Osteoblast (primary cell): ENCODE data around the genes ZCCHC14 and KLHDC4.

DNA sequence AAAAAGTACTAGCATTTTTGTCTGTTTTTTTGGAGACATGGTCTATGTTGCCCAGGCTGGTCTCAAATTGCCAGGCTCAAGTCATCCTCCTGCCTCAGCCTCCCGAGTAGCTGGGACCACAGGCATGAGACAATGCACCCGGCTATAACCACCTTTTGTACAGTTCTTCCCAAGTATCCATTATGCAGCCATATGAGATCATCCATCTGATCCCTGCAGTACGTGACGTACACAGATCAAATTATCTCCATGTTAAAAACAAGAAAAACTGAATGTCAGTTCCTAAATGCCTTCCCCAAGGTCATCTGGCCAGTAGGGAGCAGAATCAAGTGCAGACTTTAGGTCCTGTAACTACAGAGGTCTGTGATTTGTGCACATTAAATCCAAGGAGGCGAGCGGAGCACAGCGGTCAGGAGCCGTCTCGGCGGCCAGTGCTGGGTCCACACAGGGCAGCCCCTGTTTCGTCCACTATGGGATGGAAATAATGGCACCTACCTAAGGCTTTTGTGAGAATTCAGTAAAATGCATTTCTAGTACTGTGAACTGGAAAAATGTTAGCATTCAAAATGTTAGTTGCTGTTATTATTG, 23.7 kb downstream of the ZCCHC14 start:
- CAGE, long polyA plus RNA = no peak
- RRBS = no CpG with 5 or more reads among the region's 11 CpGs

GRCh38 chr16:87492518-87493465, at the start of gene ZCCHC14:
ZCCHC14 (minus strand) TSS chr16:87493024.
- CAGE, long polyA plus RNA = no peak
- RRBS = 2% methylated on average over 51 of the region's 150 CpGs

DNA sequence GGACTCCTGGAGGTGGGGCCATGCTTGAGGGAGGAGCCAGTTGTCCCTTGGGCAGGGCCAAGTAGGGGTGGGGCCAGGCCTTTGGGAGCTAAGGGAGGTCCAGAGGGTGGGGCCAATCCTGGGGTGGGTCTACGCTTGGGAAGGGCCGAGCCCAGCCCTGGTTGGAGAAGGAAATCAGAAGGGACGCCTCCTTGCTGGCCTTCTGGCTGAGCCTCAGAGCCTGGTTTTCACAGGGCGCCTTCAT, 41.3 kb upstream of the JPH3 start:
- CAGE, long polyA plus RNA = no peak
- RRBS = no CpG with 5 or more reads among the region's 4 CpGs

GRCh38 chr16:87635577-87636111, 33.3 kb downstream of the JPH3 start:
- CAGE, long polyA plus RNA = no peak
- RRBS = 17% methylated on average over 5 of the region's 23 CpGs

GRCh38 chr16:87765838-87766181, at the start of gene KLHDC4:
KLHDC4 (minus strand) TSS chr16:87765986.
- CAGE, long polyA plus RNA = no peak
- RRBS = under 1% methylated on average over 16 of the region's 36 CpGs

- CAGE, long polyA plus RNA = no peak
- RRBS = no CpG with 5 or more reads among the region's 17 CpGs
Measured at GRCh38 chr16:87844394-87844772, 24.9 kb downstream of the SLC7A5 start.

DNA sequence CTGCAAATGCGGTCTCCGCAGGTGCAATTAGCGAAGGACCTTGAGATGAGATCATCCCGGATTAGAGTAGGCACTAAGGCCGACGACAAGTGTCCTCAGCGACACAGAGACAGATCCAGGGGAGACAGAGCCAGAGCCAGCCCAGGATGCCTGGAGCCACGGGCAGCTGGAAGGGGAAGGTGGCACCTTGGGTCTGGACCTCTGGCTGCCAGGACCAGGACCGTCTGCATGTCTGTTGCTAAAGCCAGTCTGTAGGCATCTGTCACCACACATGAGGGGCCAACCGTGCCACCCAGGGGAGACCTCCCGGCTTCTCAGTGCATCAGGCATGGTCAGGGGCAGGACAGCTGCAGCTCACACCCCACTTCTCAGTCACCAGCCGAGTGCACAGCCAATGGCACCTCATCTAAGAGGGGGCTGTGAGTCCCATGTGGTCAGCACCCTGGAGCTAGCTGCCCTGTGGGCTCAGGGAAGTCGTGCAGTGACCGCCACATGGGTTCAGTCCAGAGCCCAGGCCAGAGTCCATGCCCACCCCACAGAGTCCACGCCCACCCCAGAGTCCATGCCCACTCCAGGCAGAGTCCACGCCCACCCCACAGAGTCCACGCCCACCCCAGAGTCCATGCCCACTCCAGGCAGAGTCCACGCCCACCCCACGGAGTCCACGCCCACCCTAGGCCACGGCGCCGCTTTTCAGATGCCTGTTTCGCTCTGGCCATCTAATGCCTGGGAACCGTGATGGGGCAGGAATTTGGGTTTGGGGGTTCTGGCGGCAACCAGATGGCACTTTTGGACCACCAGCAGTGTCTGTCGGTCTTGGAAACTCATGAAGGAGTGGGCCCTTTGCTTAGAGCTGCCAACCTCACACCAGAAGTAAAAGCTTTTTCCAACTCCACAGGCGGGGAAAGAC, 24.2 kb downstream of the SLC7A5 start:
- CAGE, long polyA plus RNA = no peak
- RRBS = no CpG with 5 or more reads among the region's 28 CpGs

DNA sequence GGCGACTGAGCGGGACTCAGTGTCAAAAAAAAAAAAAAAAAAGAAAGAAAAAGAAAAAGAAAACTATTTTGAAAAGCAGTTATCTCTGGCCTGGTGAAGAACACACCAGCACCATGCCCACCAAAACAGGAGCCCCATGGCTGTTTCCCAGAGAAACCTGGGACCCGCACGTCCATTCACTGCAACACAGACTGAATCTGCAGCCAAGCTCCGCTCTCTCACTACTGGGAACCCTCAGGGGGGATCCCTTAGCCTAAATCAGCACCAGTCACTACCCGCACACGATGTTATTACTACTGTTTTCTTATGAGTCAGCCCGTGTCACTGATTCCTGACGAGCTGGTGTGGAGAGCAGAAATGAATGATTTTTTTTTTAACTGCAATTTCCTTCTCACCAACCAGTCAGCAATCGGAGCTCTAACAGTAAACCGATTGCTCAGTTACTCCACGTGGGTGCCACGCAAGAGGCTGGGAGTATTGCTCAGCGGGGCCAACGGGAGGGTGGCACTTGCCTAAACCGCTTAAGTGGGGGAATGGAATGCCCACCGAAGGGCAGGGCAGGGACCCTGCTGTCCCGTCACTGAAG, 1.1 kb downstream of the SLC7A5 start:
- CAGE, long polyA plus RNA = no peak
- RRBS = no CpG with 5 or more reads among the region's 18 CpGs

DNA sequence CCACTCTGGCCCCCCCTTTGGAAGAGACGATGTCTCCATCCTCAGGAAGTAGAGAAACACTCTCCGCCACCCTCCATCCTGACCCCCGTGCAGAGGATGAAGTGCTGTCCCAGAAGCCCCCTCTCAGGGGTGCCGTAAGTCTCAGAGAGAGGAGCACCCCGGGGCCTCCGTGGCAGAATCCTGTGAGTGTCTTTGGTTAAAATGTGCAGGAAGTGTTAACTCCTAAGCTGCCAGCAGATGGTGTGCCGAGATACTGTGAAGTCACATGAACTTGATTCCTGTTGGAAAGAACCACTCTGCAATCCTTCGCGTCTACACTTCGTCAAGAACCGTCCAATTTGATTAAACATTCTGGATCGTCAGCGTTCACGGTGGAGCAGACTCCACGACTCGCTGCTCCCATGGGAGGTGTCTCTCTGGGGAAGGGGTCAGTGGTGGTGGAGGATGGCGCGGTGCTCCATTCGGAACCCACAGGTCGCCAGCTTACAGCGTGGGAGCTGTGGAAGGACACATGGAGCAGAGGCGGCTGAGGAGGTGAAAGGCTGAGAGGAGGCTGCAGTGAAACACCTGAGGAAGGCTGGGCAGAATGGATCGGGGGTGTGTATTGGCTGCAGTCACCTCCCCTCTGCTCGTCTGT, 5.7 kb downstream of the BANP start:
- CAGE, long polyA plus RNA = no peak
- RRBS = no CpG with 5 or more reads among the region's 24 CpGs

GRCh38 chr16:87966176-87966452, 14.9 kb downstream of the BANP start:
- CAGE, long polyA plus RNA = no peak
- RRBS = no CpG with 5 or more reads among the region's 3 CpGs

- CAGE, long polyA plus RNA = no peak
- RRBS = 36% methylated on average over 16 of the region's 65 CpGs
Measured at GRCh38 chr16:88019064-88020041, 68.1 kb downstream of the BANP start.

GRCh38 chr16:88184525-88185091, 198.2 kb upstream of the ZNF469 start:
- CAGE, long polyA plus RNA = no peak
- RRBS = no CpG with 5 or more reads among the region's 35 CpGs

DNA sequence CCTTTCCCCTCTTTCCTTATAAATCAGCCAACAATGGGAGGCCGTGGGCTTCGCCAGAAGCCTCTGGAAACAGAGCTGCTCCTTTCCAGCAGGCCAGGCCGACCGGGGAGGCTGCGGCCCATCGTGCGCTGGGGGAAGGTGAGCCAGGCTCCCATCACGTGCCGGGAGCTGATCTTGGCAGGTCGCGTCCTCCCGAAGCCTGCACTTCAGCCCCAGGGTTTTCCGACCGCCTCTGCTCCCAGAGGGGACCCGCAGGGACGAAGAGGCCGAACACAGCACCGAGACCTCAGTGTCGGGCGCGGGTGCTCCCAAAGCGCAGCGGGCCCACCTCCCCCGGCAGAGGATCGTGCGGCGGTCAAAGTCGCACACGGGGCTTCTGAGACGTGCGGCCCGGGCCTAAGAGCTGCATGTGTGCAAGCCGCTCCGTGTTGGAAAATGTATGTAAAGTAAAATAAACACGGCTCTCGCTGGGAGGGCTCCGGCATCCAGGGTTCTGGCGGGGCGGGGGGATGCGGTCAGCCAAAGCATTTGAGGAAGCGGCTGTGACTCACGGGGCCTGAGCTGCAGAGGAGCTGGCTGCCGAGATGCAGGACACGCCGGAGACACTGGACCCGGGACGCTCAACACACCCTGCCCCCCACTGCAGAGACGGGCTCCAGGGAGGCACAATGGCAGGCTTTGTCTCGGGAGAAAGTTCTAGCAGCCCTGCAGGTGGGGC, 196.3 kb upstream of the ZNF469 start:
- CAGE, long polyA plus RNA = no peak
- RRBS = 23% methylated on average over 7 of the region's 49 CpGs

- CAGE, long polyA plus RNA = no peak
- RRBS = no CpG with 5 or more reads among the region's 16 CpGs
Measured at GRCh38 chr16:88428241-88428627, 24.8 kb upstream of the ZFPM1 start.

DNA sequence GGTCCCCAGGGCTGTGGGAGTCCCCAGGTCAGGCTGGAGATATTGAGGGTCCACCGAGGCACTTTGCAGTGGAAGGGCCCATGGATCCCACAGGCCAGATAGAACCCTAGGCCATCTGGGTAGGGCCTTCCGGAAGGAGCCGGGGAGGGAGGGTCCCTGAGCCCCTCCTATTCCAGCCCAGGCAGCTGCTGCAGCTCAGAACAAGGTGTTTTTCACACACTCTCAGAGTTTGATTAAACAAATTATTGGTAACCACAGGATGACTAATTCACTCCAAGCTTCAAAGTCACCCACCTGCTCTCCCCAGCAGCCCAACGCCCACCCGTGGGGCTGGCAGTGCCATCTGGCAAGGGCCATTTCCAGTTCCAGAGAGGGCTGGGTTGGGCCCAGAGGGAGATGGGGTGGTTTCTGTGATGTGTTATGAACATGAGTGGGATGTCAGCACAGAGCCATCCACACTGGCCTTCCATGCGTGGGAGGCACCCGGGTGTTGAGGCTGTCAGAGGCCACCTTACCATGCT, 3.8 kb downstream of the ZFPM1 start:
- CAGE, long polyA plus RNA = no peak
- RRBS = no CpG with 5 or more reads among the region's 7 CpGs

DNA sequence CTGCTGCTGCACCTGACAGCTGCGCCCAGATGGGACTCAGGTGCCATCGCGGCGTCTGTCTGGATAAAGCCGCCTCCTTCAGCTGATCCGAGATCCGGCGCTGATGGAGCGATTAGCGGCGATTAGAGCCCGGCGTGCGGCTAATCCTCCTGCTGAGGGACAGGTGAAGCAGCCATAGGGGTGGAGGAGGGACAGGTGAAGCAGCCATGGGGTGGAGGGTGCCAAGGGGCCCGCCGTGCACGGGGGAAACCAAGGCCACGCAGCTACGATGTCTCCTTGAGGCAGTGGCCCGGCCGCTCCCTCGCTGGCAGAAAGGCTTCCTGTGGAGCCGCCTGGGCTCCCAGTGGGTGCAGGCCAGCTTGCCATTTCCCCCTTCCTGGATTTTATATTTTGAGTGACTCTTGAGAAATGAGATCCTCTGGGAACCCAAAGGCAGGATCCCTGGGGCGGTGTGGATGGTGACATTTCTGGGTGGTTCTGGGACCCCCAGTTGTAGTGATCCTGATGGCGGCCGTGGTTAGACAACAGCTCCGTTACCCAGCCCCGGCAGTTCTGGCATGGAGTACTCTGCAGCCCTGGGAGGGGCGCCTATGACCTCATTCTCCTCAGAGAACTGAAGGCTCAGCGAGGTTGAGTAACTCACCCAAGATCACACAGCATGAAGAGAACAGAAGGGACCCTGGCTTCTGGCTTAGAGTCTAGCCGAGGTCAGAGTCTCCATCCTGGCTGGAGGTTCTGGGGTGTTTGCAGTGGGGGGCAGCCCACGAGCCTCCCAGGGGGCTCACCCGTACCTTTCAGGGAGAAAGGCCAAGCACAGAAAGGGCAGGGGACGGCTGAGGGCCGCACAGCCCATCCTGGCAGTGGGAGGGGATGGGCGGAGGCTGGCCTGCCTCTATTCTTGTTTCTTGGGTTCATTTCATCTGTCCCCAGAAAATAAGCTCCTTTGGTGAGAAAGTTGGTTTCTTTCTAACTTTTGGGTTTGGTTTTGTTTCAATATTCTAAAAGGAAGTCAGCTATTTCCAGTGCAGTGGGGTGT, 13.0 kb downstream of the ZFPM1 start:
- CAGE, long polyA plus RNA = no peak
- RRBS = 87% methylated on average over 6 of the region's 36 CpGs

DNA sequence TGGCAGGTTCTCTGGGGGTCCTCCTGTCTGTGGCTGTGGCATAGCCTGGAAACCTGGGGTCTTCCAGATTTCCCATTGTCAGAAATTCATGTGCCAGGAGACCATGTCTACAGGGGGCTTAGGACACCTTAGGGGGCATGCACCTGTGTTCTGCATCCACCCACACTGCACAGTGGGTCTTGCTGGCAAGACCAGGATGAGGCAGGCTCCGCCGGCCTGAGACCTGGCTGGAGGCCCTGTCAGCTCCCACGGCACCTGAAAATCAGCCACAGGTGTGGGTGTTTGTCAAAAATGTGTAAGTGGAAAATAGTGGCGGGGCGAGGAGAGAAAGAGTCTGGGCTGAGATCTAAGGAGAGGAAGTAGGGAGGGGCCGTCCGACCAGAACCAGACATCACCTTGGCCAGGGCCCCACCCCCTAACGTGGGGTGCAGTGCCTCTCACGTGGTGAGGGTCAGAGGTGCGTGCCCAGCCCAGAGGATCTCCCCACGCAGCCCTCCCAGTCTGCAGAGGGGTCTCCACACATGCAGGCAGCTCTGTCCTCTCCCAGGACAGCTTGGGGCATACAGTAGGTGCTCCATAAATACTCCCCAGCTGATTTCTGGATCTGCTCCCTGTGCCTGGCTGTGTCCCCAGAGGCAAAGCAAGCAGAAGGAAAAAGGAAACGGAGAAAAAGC, 16.5 kb downstream of the ZFPM1 start:
- CAGE, long polyA plus RNA = no peak
- RRBS = no CpG with 5 or more reads among the region's 12 CpGs

DNA sequence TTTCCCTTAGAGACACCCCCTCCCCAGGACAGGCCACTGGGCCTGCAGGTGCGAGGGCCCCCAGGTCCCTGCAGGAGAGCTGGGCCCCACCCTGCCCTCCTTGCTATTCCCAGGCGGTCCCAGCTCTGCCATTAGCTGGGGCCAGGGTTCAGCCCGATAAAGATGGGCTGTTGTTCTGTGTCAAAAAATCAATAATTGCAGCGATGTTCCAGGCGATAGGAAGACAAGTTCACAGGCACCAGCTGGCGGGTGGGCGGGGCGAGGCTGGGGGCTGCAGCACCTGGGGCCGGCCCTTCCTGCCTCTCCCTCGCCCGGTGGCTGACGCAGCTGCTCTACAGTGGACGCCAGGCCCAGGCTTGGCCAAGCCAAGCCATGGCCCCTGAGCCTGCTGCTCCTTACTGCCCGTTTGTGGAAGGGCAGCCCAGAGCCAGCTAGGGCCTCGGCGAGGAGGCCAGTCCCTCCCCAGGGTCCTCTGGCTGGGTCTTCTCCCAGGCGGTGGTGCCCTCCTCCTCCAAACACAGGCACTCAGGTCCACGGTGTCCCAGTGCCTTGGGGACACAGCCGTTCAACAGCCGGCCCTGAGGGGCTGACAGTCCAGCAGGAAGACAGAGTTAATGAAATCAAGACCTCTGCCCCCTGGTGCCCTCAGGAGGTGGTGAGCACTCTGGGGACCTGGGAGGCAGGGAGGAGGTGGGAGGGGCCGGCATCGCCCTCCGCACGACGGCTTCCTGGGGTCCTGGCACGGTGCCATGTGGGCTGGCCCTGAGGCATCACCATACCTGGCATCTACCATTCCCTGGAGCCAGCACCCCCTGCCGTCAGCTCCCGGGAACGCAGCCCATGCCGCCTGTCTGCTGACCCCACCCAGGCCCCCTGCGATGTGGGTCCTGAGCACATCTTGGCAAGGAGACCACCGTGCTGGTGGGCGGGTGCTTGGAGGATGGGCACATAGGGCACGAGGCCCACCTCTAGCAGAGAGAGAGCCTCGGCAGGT, 52.1 kb downstream of the ZFPM1 start:
- CAGE, long polyA plus RNA = no peak
- RRBS = no CpG with 5 or more reads among the region's 35 CpGs

DNA sequence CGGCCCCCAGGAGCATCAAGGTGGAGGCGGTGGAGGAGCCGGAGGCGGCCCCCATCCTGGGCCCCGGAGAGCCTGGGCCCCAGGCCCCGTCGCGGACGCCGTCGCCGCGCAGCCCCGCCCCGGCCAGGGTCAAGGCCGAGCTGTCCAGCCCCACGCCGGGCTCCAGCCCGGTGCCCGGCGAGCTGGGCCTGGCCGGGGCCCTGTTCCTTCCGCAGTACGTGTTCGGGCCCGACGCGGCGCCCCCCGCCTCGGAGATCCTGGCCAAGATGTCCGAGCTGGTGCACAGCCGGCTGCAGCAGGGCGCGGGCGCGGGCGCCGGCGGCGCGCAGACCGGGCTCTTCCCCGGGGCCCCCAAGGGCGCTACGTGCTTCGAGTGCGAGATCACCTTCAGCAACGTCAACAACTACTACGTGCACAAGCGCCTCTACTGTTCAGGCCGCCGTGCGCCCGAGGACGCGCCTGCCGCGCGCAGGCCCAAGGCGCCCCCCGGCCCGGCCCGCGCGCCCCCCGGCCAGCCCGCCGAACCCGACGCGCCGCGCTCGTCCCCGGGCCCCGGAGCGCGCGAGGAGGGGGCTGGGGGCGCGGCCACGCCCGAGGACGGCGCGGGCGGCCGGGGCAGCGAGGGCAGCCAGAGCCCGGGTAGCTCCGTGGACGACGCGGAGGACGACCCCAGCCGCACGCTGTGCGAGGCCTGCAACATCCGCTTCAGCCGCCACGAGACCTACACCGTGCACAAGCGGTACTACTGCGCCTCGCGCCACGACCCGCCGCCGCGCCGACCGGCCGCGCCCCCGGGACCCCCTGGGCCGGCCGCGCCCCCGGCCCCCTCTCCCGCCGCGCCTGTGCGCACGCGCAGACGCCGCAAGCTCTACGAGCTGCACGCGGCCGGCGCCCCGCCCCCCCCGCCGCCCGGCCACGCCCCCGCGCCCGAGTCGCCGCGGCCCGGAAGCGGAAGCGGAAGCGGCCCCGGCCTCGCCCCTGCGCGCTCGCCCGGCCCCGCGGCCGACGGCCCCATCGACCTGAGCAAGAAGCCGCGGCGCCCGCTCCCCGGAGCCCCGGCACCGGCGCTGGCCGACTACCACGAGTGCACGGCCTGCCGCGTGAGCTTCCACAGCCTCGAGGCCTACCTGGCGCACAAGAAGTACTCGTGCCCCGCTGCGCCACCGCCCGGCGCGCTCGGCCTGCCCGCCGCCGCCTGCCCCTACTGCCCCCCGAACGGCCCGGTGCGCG, 36.5 kb upstream of the ZC3H18 start:
- CAGE, long polyA plus RNA = start-site peak on the plus strand centred at position 983 of the sequence, 52 bp wide, 168 and 111 reads in 2 replicates
- RRBS = 6% methylated on average over 91 of the region's 191 CpGs

- CAGE, long polyA plus RNA = no peak
- RRBS = no CpG with 5 or more reads among the region's 33 CpGs
Measured at GRCh38 chr16:88599652-88600613, 29.7 kb downstream of the ZC3H18 start.